Measurements from ENCODE around the gene MARVELD3.

- PRO-cap, result no peak
These were observed 786 bp downstream of the TAT start for GRCh38 chr16:71575950-71576661.

DNA sequence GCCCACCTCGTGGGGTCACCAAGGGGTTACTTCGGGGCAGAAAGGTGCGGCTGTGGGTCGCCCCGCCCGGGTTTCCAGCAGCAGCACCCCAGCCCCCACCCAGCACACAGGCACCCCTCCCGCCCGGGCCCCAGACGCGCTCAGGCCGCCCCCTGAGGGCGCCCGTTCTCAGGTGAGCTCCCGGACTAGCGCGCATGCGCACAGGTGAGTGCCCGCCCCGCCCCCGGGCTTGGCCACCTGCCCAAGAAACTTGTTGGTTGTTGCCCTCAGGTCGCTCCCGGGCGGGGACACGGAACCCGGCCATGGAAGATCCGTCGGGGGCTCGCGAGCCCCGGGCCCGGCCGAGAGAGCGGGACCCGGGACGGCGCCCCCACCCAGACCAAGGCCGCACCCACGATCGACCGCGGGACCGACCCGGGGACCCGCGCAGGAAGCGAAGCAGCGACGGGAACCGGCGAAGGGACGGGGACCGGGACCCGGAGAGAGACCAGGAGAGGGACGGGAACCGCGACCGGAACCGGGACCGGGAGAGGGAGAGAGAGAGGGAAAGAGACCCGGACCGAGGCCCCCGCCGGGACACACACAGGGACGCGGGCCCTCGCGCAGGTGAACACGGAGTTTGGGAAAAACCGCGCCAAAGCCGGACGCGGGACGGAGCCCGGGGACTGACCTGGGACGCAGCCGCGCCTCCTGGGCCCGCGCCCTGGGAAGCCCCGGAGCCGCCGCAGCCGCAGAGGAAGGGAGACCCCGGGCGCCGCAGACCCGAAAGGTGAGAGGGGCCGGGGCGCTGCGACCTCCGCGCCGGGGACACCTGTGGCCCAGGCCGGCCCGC lies at the start of gene MARVELD3:
Gene MARVELD3 (plus strand): TSS at position 257 of the 832 bp plus-strand sequence.
- PRO-cap, result no peak

GRCh38 chr16:71722565-71723416 lies 1.7 kb downstream of the PHLPP2 start:
- PRO-cap, result unidirectional peak, plus-strand start at chr16:71723232; unidirectional peak, plus-strand start at chr16:71723330

- PRO-cap, result no peak
These were observed 2.3 kb upstream of the PHLPP2 start for GRCh38 chr16:71726620-71727360.

DNA sequence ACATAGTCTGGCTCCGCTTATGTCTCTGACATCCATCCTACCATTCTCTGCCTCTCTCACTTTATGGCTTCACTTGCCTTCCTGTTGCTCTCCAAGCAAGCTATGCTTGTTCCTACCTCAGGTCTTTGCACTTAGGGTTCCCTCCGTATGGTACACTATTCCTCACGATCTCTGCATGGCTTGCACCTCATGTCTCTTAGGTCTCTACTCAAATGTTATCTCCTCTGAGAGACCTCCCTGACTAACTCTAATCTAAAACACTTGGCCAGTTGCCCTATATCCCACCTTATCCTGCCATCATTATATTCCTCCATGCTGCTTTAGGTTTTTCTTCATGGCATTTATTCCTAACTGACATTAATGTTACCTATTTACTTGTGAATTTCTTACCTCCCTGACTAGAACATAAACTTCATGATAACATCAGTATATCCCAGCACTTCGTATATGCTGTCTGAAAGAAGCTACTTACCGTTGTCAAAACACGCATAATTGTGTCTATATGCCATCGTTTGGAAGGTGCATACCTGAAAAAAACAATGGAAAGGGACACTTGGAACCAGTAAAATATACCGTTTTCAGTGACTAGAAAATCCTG lies 29.0 kb upstream of the PHLPP2 start:
- PRO-cap, result no peak

DNA sequence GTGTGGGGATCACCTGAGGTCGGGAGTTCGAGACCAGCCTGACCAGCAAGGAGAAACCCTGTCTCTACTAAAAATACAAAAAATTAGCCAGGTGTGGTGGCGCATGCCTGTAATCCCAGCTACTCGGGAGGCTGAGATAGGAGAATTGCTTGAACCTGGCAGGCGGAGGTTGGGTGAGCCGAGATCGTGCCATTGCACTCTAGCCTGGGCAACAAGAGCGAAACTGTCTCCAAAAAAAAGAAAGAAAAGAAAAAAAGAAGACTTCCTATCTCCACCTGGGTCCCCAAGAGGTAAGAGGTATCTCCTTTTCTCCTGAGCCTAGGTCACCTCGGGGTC lies 505 bp upstream of the ATXN1L start:
- PRO-cap, result no peak

- PRO-cap, result no peak
These were observed 2.8 kb downstream of the ATXN1L start for GRCh38 chr16:71848475-71849060.

GRCh38 chr16:71896562-71897470 lies 1.5 kb downstream of the IST1 start:
- PRO-cap, result no peak

- PRO-cap, result no peak
These were observed 23.8 kb downstream of the IST1 start for GRCh38 chr16:71919142-71919501.

DNA sequence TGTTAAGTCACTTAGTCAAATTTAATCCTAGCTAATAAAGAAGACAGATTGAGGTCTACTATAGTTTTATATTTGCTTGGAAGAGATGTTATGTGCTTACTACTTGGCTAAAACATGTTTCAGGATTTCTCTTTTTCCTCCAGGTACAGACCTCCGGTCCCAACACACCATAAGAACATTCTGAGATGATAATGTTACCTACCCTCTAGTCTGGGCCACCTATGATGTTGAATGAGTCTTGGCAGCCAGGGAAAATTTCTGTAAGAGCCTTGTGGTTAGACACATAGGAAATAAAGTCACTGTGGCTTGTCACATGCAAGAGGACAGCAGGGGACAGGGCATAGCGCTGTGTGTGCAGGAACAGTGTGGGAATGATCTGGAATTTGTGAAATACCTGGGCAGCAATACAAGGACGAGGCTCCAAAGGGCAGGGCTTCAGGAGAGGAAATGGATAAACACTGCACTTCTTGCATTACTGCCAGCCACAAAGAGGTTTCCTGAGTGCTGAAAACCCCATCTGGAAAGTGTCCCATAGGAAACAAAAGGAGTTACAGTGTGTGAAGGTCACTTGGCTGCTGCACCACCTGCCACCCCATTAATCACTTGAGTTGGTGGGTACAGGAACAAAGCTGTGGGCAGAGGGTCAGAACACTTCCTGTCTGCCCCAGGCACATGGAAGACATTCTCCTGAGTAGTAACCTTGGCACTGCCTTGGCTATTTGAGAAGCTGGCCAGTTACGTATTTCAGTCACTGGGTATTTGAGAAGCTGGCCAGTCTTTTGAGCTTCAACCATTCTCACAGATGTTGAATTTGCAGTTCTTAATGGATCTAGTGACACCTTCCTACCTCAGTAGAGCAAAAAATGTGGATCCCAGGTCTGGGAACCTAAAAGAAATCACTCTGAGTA lies 12.1 kb upstream of the HP start:
- PRO-cap, result no peak

DNA sequence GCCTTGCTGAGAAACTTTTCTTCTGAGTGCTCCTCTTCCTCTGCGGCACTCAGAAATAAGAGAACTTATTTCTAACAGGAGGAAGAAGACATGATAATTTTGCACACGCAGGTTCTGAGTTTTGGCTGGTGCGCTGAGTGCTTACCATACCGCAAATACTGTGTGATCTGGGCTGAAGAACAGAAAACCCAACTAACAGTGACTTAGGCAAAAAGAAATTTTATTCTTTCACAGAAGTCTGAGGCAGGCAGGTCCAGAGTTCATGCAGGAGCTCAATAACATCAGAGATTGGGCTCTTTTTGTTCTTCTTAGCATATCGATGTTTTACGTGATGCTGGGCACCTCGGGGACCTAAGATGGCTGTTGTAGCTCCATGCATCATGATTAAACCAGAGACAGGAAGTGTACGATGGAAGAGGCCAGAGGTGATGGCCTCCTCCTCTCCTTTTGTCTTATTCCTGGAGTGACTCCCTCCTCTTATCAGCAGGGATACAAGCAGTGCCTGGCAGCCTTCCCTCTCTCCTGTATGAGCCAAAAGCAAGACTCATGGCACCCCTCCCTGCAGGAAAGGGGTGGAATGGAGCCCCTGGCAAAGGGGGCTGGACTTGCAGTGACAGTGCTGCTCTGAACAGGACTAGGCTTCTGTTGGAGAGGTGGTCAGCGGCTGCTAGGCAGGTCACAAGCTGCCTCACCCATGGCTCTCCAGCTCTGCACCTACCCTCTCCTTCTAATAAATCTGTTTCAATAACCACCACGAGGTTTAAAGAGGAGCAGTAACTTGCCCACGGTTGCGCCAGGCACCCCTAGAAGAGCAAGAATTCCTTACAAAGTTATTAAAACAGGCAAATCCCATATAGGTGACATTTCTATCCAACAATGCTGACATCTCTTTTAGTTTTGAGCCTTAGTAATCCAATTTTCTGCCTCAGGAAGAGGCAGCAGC lies 8.5 kb downstream of the TXNL4B start:
- PRO-cap, result no peak

GRCh38 chr16:72797902-72798664 lies 249.8 kb downstream of the ZFHX3 start:
- PRO-cap, result no peak

- PRO-cap, result no peak
These were observed 236.6 kb downstream of the ZFHX3 start for GRCh38 chr16:72811185-72811864.

DNA sequence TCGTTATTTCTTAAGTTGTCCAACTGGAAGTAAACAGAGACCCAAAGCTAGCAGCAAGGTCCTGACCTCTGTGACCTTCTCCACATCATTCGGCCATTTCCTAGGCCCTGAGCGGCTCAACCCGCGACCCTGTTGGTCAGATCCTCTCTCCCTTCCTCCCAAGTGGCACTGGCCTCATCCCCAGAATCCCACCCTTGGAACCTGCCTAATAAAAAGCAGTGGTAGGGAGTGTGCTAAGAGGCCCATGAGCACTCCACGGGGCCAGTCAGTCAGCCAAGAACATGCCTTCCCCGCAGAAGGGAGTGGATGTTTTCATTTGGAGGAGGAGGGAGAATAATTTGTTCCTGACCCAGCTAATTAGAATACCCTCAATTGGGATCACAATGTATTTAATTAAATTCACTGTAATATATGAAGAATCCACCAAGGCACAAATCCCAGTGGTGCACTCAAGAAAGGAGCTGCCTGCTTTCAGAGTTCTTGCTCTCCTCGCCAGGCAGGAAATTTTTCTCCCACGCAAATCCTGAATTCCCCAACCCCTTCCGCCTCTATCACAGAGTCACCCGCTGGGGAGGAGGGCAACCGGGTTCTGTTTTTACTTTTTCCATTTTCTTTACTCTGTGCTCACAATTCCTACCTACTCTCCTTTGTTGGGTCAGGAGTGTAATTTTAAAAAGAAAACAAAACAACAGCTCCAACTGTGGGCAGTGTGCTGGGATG lies 153.5 kb downstream of the ZFHX3 start:
- PRO-cap, result no peak

- PRO-cap, result no peak
These were observed 120.4 kb downstream of the ZFHX3 start for GRCh38 chr16:72927313-72928195.

- PRO-cap, result no peak
These were observed 115.4 kb downstream of the ZFHX3 start for GRCh38 chr16:72932532-72932892.

DNA sequence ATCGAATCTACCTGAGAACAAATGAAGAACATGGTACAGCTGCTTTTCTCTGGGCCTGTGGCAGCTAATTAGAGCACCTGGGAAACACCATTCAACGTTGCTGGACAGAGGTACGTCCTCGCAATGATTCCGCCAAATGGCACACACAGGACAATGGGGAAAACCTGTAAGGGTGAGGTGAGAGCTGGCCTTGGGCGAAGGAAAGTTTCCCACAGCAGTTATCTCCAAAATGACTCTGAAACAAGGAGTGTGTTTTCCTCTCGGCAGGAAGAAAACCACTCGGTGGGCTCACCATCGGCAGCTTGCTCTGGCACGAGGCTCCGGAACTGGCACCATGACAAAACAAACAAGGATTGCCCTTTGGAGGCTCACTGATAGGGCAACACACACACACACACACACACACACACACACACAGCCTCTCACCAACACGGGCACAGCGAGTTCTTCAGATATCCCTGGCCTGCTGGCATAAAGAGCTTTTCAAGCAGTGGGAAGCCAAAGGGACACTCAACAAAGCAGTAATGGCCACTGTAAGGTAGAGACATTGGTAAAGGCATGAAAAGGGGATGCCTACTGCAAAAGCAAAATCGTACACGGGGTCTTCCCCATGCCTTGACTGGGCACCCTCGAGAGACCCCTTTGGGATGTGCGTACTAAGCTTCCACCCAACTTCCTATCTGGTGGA lies 73.6 kb downstream of the ZFHX3 start:
- PRO-cap, result no peak

DNA sequence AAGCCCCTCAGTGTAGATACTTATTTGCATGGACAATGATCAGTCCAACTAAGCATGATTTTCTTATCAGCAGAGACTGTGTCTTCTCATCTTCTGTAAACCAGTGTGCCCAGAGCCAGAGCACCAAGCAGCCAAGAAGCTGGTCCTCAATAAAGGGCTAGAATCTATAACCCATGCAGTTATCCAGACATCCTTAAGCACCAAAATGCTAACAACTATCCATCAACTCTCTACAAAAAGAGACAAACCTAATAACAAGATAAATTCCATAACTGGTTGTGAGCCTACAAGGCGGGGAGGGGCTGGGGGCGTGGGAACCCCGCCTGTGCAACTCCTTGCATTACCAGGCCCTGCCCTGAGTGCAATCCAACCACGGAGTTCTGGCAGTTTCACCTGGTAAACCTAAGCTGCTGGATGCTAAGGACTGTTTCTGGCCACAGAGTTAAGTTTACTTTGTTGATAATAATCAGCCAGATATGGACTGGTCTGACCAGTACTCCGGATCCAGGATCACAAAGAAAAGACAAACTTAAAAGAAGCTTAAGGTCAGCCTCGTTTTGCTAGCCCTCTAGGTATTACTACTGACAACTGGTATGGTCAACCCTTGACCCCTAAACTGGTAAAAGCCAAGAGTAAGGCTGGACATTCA lies 51.5 kb downstream of the ZFHX3 start:
- PRO-cap, result no peak

- PRO-cap, result no peak
These were observed 76.3 kb upstream of the ZFHX3 start for GRCh38 chr16:73124046-73124728.

DNA sequence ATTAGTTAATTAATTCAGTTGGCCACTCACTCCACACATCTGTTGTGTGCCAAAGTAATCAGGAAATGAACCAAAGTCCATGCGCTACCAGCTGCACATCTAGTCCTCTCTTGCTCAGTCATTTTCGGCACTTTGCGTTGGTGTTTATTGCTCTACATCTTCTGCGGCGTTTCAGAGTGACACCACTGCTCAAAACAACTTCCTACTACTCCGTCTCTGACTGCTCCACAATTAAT lies 101.4 kb upstream of the ZFHX3 start:
- PRO-cap, result no peak